ENCODE measurements around a stretch of chr12.

DNA sequence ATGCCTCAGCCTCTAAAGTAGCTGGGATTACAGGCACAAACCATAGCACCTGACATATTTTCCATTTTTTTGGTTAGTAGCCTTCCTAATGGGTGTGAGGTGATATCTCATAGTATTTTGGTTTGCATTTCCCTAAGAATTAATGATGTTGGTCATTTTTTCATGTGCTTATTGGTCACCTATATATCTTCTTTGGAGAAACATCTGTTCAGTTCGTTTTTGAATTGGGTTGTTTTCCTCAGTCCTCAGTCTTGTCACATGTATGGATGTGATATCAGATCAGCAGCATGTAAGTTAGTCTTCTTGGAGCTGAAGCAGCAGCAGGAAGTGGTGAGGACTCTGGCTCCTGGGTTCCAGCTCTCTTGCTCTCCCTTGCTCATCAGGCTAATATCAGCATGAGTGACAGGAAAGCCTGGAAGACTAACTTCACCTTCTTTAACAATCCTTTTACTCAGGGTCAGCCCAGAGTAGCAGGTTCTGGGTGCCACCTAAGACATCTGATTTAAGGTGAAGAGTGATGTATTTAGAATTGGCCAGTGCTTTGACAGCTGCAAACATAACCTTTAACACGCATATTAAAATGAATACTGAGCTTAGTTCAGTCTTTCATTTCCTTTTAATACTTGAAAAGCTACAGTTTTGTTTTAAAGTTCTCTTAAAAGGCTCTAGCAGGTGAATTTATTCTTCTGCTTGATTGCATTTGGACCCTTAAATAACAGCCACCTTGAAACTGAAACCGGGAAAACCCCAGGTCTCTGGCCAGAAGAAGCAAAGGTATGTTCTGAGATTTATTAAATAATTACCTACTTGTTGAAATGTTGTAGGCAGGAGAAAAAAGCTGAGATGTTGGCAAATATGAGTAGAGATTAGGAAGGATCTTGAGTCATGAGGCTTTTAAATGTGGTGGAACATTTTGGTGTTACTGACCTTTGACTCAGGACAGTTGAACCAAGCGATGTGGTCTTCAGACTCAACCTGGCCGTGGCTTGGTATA, 54.3 kb downstream of the DRAM1 start:
- PRO-cap = no peak
- RAMPAGE, long total RNA, 4 experiments = no peak in any of the 4 experiments

DNA sequence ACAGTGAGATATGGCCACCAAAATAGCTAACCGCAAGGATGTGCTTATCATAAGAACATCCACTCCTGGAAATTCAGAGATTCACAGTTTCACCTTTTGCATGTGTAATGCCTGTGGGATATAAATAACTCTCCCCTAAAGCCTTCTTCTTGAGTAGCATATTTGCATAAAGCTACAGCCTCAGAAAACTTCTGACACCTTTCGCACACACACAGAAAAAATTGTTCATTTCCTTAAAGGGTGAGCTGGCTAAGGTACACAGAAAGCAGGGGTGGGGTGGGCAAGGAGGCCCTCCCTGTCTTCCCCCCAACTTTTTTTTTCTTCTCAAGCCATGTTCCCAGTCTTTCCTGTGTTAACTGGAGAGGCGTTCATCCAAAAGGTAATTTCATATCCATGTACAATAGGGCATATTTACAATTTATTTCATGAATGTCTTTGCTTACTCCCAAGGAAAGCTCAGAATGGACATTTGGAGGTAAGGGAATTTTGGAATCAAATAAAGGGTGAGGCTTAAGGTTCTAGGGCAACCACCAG, 3.2 kb upstream of the IGF1 start:
- PRO-cap = no peak
- RAMPAGE, long total RNA, 4 experiments = no peak in any of the 4 experiments

DNA sequence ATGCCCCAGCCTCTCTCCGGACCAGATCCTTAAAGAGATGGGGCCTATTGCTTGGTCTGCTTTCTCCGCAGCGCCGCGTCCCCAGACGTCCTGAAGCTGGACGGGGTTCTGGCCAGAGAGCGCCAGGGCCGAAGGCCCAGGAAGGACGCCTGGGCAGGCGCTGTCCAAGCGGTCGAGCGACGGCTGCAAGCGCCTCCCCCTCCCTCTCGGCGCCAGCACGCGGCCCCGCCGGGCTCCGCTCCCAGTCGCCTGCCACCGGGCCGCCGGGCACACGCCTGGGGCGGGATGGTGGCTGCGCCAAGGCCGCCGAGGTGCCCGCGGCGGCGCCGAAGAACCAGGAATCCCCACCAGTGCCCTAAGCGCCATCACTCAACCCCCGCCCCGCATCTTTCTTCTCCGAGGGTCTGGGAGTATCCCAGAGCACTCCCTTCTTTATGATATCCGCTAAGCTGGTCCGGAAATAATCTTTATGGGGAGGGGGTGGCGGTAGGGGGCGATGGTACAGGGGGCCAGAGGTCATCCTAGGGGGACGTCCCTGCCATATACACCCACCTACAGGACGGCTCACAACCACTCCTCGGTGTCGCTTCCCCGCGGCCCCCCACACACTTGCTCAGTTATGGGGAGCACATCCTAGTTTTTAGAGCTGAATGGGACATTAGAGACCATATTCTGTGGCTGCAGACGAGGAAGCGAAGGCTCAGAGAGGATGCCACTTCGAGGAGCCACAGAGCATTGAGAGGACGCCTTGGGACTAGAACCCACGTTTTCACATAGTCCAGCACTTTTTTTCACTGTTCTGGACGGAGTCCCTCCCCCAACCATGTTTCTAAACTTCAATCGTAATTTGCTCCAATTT, 999 bp upstream of the ASCL1 start:
- PRO-cap = no peak
- RAMPAGE, long total RNA, 4 experiments = no peak in any of the 4 experiments

DNA sequence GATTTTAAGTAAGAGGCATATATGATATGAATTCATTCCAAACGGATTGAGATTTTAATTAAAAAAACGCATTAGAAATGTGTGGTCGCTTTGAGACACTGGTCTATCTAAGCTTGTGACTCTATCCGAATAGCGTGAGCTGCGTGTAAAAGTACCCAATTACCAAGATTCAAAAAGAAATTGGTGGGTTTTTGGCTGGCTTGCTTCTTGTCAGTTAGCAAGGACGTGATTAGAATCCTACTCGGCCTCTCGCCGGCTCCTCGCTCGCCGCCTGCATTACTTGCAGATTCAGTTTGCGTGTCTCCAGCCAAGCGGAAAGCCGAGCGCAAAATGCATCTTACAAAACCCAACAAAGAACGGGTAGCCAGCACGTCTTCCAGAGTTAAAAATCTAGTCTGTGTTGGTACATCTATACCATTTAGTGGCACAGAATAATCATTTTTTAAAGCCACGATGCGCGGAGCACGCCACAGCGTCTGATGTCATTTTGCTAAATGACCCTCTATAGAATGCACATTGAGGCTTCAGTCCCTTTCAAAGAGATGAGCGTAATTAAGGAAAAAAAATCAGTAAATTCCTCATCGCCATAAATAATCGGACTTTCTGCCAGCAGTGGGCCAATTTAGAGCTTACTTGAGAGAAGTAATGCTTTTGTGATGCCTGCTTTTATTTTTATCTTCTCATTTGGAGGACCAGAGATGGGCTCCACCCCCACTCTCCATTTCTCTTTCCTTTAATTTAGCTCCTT, 3.8 kb downstream of the ASCL1 start:
- PRO-cap = no peak
- RAMPAGE, long total RNA, 4 experiments = no peak in any of the 4 experiments

DNA sequence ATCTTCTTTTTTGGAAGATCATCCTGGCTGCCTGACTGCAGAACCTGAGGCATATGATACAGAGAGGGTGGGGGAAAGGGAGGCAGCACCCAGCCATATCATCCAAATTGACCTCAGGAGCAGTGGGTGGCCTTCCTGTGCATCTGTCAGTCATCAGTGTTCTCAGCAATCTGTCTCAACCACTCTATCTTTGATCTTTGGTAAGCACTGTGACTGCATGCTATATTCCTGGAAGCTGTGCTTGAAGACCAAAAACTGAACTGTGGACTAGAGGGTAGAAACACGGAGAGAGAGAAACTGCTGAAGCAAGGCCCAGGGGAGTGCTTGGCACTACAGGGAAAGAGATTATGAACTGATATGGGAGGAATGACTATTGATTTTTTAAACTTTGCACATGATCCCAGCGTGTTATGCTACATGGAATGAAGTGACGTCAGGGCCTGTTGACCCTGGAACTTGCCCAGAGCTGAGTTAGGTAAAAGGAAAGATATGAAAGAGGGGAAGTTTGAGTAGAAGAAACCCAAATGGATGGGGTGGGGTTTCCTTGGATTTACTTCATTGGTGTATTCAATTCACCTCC, 171.5 kb downstream of the ASCL1 start:
- PRO-cap = no peak
- RAMPAGE, long total RNA, 4 experiments = no peak in any of the 4 experiments

- PRO-cap = bidirectional peak, plus-strand start at chr12:103674253, minus-strand start at chr12:103674062
- RAMPAGE, long total RNA, 4 experiments = start-site peak on the plus strand in 1 of 4 experiments, at chr12:103673966-103674003 at its widest, 5 reads per replicate
Observed at GRCh38 chr12:103673830-103674438, 86.9 kb downstream of the STAB2 start.

GRCh38 chr12:103848312-103848598, 7.2 kb upstream of the NT5DC3 start:
- PRO-cap = no peak
- RAMPAGE, long total RNA, 4 experiments = no peak in any of the 4 experiments

DNA sequence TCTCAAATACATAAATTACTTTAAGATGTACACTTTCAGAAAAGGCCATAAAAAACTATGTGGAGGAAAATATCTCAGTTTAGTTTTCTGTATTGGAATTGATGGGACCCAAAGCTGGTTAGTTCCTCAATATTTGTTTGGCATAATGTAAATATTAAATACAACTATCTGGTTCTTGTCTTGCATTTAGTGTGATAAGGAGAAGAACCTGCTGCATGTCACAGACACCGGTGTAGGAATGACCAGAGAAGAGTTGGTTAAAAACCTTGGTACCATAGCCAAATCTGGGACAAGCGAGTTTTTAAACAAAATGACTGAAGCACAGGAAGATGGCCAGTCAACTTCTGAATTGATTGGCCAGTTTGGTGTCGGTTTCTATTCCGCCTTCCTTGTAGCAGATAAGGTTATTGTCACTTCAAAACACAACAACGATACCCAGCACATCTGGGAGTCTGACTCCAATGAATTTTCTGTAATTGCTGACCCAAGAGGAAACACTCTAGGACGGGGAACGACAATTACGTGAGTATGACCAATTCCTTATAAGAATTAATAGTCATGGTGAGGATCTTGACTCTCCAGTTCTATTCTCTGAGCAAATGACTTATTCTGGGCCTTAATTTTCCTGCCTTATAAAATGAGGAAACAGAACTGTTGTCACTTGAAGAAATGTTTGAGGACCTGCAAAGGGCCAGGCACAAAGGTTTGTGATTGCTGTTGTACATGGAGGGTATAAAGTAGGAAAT, 3.7 kb downstream of the HSP90B1 start:
- PRO-cap = no peak
- RAMPAGE, long total RNA, 4 experiments = no peak in any of the 4 experiments

DNA sequence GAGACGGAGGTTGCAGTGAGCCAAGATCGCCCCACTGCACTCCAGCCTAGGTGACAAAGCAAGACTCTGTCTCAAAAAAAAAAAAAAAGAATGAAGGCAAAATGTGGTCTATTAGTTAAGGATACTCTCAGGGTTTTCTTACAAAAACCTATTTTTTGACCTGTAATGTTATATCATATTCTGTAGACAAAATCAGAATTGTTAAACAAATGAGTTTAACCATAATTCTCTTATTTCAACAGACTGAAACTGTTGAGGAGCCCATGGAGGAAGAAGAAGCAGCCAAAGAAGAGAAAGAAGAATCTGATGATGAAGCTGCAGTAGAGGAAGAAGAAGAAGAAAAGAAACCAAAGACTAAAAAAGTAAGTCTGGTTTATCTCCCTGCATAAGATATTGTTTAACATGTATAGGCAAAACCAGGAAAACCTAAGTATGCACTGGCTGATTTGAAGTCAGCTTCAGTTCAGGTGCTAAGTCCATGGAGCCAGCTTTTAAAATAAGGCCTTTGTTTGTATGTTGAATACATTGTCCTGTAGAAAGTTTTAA, 8.0 kb downstream of the HSP90B1 start:
- PRO-cap = no peak
- RAMPAGE, long total RNA, 4 experiments = no peak in any of the 4 experiments

GRCh38 chr12:103946966-103948072, 9.7 kb downstream of the UQCC6 start:
- PRO-cap = no peak
- RAMPAGE, long total RNA, 4 experiments = no peak in any of the 4 experiments

DNA sequence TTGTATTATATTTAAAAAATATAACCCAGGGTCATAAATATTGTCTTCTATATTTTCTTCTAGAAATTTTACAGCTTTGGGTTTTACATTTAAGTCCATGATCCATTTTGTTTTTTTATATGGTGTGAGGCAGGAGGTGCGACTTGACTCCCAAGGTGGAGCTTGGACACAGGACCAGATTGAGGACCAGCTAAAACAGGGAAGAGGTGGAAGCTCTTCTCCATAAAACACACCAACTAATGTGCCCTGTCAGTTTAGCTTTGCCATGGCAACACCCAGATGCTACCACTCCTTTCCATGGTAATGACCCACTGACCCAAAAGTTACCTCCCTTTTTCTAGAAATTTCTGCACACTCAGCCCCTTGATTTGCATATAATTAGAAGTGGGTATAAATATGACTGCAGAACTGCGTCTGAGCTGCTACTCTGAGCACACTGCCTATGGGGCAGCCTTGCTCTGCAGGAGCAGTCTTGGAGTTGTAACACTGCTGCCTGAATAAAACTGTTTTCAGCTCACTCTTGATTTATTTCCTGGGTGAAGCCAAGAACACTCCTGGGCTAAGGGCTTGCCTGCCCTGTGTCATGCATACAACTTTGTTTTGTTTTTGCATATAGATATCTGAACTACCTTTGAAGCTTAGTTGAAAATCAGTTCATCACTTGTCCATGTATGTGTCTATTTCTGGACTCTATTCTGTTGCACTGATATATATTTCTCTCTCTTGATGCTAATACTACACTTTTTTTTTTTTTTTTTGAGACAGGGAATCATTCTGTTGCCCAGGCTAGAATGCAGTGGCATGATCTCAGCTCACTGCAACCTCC, 3.1 kb upstream of the TDG start:
- PRO-cap = no peak
- RAMPAGE, long total RNA, 4 experiments = no peak in any of the 4 experiments

GRCh38 chr12:104329200-104329845, 25.8 kb downstream of the EID3 start:
- PRO-cap = no peak
- RAMPAGE, long total RNA, 4 experiments = no peak in any of the 4 experiments

GRCh38 chr12:104459416-104459713, 2.6 kb downstream of the CHST11 start:
- PRO-cap = no peak
- RAMPAGE, long total RNA, 4 experiments = no peak in any of the 4 experiments

DNA sequence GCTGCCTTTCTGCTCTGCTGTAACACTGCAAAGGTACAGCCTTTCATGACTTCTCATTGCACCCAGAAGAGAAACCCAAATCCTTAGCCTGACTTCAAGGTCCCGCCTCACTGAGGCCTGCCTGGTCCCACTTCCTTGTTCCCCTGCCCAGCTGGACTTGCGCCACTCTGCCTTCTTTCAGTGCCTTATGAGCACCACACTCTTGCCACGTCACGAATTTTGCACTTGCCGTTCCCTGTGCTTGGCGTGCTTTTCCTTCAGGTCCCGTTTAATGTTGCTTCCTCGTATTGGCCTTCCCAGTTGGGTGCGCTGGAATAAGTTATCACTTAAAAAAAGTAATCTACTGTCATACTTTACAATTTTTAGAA, 24.3 kb downstream of the CHST11 start:
- PRO-cap = no peak
- RAMPAGE, long total RNA, 4 experiments = no peak in any of the 4 experiments

DNA sequence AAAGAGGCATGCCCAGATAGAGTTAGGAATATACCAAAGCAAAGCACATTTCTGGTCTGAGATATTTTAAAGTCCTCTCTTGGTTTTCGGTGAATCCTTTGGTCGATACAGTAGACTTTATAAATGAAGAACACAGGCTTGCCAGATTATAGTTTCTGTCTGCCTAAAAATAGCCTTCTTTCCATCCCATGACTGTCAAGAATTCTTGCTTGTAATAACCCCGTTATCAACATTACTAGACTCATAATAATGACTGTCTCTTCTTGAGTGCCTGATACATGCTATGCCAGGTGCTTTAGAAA, 30.1 kb downstream of the CHST11 start:
- PRO-cap = no peak
- RAMPAGE, long total RNA, 4 experiments = no peak in any of the 4 experiments

DNA sequence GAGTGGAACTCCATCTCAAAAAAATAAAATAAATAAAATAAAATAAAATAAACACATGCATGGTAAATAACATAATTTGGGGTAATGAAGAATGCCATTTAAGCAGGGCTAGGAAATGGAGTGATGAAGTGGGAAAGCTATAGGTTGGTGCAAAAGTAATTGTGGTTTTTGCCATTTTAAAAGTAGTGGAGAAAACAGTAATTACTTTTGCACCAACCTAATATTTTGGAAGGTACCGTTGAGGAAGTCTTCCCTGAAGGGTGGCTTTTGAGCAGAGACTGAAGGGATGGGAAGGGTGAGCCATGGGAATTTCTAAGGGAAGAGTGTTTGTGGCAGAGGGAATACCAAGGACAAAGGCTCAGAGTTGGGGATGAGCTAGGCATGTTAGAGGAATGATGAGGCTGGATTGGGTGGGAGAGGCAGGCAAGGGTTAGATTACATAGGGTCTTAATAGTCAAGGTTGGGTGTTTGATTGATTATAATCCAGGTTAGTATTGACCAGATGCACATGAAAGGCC, 103.0 kb downstream of the CHST11 start:
- PRO-cap = no peak
- RAMPAGE, long total RNA, 4 experiments = no peak in any of the 4 experiments

DNA sequence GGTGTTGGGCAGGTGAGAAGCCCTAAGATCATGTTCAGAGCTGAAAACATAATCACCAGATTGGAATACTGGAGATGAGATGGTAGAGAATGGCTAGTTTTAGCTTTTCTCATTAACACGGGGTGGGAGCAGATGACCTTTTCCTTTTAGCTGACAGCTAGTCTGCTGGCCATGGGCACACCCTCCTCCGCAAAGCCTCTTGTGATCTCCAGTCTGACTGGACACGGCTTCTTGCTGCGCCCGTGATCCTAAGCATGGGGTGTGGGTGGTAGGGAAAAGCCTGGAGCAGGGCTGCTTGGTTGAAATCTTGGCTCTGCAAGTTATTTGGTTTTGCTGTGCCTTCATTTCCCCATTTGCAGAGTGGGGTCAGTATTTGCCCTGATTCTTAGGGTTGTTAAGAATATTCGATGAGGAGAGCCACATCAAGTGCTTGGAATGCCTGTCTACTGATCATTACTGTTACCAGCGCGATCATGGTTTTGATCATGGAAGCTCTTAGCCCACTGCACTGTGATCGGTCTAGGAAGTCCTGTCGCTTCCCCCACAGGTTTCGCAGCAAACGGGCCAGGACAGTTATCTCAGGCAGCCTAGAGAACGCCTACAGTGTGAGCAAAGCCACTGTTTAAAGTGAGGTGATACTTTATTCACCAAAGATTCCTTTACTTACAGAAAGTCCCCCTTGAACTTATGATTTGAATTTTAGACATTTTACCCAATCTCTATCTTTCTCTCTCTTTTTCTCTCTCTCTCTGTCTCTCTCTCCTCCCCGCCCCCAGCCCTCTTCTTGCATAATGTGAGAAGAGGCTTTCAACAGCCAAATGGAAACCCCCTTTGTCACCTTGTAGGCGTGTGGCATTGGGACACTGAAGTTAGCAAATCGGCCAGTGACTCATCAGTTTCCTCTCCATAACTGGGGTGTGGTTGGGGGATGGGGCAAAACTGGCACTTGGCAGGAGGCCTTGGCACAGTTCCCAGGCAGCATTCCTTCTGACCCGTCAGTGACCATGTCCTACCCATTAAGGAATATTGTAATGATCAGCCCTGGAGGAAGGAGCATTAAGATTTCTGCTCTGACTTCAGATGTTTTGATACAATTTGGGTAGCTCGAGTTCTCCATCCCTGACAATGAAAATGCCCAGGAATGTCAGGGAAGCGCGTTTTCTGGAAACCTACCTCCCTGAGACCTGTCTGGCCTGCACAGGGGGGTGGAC, 214.7 kb downstream of the CHST11 start:
- PRO-cap = no peak
- RAMPAGE, long total RNA, 4 experiments = no peak in any of the 4 experiments

DNA sequence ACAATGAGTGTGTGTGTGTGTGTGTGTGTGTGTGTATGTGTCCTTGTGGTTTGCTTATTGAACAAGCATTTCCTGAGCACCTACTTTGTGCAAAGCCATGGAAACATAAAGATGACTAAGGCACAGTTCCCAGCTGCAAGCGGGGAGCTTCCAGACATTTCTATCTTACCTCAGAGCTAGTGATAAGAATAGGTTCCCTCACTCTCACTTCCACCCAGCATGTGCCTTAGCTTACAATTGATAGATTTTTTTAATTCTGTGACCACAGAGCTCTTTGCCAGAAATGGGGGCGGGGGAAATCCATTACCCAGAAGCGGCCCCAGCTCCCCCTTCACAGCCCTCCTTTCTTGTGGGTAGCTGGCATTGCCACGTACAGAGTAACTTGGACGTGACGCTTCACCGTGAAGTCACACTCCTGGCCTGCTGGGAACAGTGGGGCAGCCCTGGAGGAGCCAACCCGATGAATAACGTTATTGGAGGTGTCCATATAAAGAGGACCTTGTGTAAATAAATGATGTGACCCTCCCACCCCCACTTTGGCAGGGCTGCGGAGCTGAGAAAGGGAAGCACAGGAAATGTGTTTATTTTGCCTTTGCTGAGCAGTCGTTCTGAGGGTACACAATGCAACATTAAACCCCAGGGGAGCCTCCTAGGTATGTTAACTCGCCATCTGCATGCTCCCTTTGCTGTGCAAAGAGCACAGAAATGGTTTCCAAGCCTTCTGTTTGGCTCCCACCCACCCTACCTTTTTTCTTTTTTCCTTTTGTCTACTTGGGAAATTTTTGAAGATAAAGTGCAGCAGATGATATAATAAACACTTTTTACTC, 238.9 kb downstream of the CHST11 start:
- PRO-cap = no peak
- RAMPAGE, long total RNA, 4 experiments = no peak in any of the 4 experiments

- PRO-cap = no peak
- RAMPAGE, long total RNA, 4 experiments = no peak in any of the 4 experiments
Observed at GRCh38 chr12:104724280-104724513, 233.9 kb downstream of the SLC41A2 start.

DNA sequence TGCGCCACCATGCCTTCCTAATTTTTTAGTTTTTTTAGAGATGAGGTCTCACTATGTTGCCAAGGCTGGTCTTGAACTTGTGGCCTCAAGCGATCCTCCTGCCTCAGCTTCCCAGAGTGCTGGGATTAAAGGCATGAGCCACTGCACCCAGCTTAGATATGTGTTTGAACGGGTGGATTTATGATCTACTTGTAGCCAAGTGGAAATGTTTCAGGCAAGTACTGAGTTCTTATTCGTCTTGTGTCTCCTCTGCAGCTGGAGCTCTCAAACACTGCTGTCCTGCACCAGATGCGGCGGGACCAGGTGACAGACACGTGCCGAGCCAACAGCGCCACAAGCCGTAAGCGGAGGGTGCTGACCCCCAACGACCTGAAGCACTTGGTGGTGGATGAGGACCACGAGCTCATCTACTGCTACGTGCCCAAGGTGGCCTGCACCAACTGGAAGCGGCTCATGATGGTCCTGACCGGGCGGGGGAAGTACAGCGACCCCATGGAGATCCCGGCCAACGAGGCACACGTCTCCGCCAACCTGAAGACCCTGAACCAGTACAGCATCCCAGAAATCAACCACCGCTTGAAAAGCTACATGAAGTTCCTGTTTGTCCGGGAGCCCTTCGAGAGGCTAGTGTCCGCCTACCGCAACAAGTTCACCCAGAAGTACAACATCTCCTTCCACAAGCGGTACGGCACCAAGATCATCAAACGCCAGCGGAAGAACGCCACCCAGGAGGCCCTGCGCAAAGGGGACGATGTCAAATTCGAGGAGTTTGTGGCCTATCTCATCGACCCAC, 201.2 kb downstream of the SLC41A2 start:
- PRO-cap = no peak
- RAMPAGE, long total RNA, 4 experiments = no peak in any of the 4 experiments

All from Peyer's patch (tissue), 4 donors.